Vein endothelial cell (primary cell): ENCODE results near the genes SLC27A3 and DENND4B.

DNA sequence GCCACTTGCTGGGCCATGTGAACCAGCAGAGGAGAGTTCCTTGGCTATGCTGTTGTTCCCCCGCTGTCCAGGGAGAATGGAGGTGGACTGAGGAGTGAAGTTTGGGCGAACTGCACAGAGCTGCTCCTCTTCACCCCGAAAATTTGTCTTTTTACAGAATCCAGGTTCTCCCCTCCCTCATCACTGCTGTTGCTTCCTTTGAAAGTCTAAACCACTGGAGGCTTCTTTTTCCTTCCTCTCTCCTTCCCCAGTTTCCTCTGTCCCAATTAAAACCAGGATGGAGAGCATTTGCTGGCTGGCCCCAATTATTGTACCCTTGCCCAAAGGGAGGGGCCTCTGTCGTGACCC is 711 bp upstream of the SLC27A3 start:
- CAGE, long polyA plus RNA, result no peak

GRCh38 chr1:153774870-153775880 is at the start of gene SLC27A3:
Gene SLC27A3, plus strand, starts transcription at chr1:153775407.
- CAGE, long polyA plus RNA, result no peak

DNA sequence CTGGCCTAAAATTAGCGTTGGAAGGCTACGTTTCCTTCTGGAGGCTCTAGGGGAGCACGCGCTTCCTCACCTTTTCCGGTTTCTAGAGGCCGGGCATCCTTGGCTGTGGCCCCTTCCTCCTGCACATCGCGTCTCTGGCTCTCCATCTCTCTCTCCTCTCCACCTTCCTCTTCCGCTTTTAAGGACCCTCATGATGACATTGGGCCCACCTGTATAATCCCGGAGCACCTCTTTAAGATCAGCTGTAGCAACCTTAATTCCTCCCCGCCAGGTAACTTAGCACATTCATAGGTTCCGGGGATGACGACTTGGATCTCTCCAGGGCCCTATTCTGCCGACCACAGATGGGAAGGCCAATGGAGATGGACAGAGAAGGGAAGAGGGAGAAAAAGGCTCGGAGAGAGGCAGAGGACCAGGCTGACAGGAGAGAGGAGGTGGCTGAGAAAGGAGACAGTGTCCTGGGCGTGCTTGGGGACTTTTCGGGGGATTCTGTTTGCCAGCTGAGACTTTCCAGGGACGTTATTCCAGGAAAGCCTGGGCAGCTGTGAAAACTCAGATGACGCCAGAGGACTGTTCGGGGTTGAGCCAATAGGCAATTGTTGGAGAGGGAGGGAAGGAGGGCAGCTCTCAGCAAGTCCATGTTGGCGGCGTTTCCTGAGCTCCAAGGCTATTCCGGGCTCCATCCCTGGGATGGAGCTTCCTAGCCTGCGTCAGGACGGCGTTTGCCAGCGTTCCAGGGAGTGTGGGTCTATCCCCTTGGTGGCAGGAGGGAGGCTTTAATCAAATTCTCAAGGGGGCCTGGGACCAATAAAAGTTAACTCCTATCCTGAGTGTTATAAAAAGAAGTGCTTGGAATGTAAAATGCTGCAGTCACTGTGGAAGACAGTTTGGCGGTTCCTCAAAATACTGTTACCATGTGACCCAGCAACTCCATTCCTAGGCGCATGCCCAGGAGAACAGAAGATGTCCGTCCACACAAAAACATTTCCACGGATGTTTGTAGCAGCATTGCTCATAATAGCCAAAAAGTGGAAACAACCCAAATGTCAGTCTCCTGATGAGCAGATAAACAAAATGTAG is 15.0 kb downstream of the SLC27A3 start:
- CAGE, long polyA plus RNA, result no peak

- CAGE, long polyA plus RNA, result no peak
Observed at GRCh38 chr1:153933117-153933429, 10.3 kb upstream of the GATAD2B start.

DNA sequence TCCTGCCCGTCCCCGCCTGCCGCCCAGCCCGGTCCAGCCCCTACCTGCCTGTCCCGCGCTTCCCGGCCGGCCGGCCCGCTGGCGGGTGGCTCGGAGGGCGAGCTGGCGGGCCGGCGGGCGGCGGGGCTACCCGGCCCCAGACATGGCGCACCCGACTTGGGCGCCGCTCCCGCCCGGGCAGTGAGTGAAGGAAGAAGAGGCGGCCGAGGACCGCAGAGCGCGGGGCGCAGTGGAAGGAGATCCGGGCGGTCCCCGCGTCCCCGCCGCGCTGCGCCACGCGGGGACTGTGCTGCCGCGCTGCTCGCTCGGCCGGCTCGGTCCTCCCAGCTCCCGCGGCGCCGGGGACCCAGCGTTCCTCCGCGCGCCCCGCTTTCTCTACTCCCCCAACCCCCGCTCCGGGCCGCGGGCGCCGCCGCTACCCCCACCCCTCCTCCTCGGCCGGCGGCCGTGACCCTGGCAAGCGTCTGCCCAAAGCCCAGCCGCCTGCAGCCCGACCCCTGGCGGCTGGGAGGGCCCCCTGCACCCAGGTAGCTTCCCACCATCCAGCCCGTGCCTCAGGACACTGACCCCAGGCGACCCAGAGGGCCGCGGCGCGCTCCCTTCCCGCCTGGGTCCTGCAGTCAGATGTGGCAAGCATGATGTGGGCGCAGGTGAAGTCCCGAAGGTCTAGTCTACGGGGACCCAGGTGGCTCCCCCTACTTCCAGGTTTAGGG is at the start of gene DENND4B:
Gene DENND4B, minus strand, starts transcription at position 466 of the 713 bp plus-strand sequence.
- CAGE, long polyA plus RNA, result no peak

- CAGE, long polyA plus RNA, result no peak
Observed at GRCh38 chr1:153953814-153954419, 4.5 kb downstream of the CRTC2 start.

DNA sequence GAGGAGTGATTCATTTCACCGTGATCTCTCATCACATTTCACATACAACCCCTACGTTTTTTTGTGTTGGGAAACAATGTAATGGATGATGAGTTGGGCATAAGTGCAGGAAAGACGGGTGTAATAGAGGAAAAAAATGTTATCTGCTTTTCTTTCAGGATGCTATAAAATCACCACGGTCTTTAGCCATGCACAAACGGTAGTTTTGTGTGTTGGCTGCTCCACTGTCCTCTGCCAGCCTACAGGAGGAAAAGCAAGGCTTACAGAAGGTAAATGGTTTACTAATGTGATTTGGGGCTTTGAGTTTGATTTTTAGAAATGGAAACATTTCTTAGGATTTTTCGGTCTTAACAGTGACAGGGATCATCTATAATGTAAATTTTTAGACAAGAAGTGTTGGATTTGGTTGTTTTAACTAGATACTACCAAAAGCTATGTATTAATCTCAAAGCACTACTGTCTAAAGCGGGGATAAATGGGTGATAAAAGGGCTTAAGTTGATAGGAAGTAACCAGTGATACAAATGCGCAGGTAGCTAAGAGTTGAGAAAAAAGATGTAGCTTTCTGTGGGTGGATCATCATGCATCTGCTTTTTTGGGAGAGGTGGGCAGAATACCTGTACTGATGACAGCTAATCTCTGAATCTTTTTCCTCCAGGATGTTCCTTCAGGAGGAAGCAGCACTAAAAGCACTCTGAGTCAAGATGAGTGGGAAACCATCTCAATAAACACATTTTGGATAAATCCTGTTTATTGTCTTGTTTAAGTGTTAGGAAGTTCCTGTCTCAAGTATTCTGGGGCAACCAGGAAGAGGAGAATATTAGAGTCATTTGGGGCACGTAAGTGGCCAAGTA is 1.1 kb downstream of the RPS27 start:
- CAGE, long polyA plus RNA, result no peak

DNA sequence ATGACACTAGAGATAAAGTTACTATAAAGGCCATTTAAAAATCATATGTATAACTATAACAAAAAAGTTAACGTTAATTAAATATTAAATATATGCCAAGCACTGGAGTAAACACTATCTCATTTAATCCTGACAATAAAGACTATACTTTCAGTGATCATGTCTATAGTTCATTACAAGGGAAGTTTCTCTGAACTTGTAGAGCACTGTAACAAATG is 75.2 kb downstream of the TPM3 start:
- CAGE, long polyA plus RNA, result no peak

DNA sequence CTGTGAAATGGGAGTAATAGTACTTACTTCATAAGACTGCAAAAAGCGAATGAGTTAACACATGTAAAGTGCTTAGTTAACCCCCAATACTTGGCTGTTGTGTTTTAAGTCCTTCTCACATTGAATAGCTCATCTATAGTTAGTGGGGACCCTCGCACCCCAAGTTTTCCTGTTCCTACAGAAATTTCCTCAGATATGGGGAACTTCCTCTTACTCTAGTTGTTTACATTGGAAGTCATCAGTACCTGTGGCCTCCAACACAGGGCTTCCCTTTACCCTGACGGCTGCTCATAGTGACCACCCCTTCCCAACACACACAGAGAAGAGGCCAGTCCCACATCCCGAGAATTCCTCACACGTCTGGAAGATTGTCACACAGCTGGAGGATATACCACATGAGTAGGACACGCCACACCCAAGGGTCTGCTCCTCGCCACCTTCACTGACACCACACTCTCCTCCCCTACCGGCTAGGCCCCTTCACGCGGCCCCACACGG is 37.6 kb downstream of the TPM3 start:
- CAGE, long polyA plus RNA, result no peak

DNA sequence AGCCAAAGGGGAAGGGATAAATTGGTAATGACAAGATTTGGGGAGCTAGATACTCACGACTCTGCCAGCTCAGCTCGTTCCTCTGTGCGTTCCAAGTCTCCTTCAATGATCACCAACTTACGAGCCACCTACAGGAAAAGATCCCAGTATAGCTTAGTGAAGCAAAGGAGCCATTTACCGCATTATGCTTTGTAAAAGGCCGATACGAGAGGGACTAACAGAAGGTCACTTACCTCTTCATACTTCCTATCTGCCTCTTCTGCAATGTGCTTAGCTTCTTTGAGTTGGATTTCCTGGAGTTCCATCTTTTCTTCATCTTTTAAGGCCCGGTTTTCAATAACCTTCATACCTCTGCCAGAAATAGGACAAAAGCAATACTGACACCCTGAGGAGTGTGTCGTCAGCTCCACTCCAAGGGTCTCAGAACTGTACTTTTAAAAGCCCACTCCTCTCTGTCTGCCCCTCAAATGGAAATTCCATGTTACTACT is 19.0 kb downstream of the TPM3 start:
- CAGE, long polyA plus RNA, result no peak

- CAGE, long polyA plus RNA, result no peak
Observed at GRCh38 chr1:154181847-154182484, 9.9 kb downstream of the TPM3 start.

DNA sequence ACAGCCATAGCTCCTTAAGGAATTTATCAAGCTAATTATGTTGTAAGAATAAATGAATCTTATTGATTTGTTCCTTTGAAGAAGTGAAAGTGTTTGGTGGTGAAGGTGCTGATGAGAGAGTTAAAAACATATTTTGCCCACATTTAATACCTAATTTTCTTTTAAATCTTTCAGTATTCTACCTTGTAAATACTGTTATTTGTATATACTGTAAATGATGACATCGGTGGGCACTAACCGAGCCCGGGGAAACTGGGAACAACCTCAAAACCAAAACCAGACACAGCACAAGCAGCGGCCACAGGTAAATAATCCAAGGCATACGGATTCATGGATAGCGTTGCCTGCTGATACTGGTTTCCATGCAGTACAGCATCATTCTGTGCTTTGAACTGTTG is 4.2 kb downstream of the UBAP2L start:
- CAGE, long polyA plus RNA, result no peak

DNA sequence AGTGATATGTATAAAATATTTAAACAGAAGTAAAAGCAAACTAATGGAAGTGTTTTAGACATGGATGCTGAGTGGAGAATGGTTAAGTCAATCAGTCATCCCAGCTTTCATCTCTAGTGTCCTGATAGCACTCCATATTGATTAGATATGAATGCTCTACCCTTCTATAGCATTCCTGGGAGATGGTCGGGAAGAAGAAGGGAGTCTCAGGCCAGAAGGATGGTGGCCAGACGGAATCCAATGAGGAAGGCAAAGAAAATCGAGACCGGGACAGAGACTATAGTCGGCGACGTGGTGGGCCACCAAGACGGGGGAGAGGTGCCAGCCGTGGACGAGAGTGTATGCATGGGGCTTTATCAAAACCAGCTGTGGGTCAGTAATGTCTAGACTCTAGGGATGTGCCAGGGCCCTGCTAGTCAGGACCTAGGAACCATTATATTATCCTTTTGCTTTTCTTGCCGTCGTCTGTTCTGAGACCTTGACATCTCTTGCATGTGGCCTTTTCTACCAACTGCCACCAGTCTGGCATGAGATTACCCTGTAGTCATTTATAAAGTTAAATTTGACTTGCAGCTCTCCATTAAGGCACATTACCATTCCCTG is 13.8 kb downstream of the UBAP2L start:
- CAGE, long polyA plus RNA, result no peak

DNA sequence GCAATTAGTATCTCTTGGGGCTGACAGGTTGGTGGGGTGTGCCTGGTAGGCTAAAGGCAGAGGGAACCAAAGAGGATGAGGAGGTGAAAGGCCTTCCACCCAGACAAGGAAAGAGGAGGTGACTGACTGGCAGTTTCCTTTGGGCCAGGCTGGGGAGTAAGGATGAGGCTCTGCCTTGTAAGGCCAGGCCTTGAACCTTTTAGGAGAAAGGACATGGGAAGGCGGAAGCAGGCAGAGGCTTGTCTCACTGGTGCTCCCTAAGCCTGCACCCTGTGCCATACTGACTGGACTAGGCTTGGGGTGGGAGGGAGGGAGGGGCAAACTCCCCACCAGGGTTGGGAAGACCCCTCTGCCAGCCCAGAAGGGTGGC is 1.8 kb downstream of the ATP8B2 start:
- CAGE, long polyA plus RNA, result no peak

DNA sequence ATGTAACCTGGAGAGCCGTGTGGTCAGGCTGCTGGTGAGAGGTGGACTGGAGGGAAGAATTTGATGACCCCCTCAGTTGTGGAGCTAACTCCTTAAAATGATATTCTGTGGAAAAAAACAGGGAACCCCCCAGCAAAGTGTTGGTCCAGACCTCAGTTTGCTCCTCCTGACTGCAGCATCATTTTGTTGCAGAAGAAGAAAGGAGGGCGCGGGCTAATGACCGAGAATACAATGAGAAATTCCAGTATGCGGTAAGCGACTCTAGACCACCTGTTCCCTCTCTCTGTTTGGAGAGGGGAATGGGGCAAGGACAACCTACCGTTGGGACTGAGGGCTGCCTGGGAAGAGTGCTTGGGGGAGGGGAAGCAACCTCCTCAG is 4.9 kb downstream of the ATP8B2 start:
- CAGE, long polyA plus RNA, result no peak

DNA sequence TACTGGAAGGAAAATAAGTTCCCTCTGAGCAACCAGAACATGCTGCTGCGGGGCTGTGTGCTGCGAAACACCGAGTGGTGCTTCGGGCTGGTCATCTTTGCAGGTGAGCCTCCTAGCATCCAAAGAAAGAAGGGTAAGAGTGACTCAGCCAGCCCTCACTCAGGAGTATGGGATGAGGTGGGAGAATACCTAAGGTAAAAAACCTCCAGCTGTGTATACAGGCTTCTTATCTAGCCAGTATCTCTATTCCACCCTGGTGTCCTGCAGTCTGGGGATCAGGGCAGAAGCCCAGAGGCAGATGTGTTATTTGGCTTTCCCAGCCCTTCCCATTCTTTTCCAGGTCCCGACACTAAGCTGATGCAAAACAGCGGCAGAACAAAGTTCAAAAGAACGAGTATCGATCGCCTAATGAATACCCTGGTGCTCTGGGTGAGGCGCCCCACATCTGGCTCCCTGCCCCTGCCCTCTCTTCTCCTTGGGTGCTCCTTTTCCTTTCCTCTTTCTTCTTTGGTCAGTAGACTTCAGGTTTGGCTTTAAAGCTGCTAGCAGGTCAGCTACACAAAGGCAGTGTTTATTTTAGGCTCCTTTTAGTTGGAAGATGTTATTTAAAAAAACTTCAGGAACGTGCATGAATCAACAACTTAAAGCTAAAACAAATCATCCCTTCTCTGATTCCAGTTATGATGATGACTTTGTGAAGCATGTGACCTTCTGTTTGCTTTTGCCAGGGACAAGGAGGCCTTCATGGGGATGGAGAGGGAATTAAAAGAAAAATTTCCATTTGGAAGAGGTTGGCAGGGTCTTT is 9.0 kb downstream of the ATP8B2 start:
- CAGE, long polyA plus RNA, result no peak

- CAGE, long polyA plus RNA, result no peak
Observed at GRCh38 chr1:154334968-154335295, 9.6 kb downstream of the ATP8B2 start.

GRCh38 chr1:154349517-154350080 is 24.3 kb downstream of the ATP8B2 start:
- CAGE, long polyA plus RNA, result no peak

DNA sequence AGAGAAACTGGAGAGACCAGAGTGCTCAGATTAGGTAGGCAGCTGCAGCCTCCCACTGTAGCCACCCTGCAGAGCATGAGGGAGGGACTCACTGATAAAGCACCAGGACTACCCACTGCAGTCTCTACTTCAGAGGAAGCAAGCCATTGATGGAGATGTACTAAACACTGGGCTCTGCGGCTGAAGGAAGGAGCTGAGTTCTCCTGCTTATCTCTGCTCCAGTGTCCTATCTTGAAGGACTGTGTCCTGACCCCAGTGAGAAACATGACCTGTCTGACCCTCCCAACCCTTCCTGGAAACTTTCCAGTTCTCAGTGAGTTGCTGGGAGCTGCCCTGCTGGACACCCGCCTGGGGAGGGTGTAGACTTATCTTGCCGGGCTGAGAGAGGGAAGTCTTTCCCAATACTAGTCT is 29.2 kb downstream of the ATP8B2 start:
- CAGE, long polyA plus RNA, result no peak

DNA sequence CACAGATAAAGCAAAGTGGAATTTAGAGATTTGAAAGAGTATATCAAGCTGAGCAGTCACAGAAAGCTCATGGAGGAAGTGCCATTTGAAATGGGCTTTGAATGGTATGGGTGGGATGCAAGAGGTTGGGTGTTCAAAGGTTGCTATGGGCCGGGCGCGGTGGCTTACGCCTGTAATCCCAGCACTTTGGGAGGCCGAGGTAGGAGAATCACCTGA is 45.9 kb downstream of the IL6R start:
- CAGE, long polyA plus RNA, result no peak